Transverse colon (tissue), 4 donors: ENCODE measurements around the genes SLC17A3 and H3C3.

DNA sequence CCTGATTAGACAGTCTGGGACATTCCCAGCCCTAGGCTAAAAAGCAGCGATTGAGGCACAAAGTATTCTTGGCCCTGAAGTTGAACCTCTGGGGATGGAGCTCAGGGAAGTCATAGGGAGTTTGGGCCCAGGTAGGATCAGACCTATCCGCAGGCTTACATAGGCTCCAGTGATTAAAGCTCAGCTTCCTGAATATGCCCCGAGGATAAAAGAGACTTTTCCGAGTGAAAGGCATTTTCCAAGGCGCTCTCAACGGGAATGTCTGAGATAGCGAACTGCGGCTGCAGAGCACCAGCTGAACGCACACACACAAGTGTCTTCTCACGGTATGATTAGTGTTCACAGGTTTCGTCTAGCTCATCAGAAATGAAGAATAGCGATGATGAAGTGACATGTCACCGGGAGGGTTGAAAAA is 717 bp upstream of the CARMIL1 start:
- PRO-cap: no peak
- RAMPAGE, long total RNA, 4 experiments: no peak in any of the 4 experiments

- PRO-cap: no peak
- RAMPAGE, long total RNA, 4 experiments: start-site peak on the plus strand in 1 of 4 experiments, at chr6:25317944-25318075 at its widest, 11 reads per replicate
These were observed 38.7 kb downstream of the CARMIL1 start for GRCh38 chr6:25317809-25318368.

- PRO-cap: no peak
- RAMPAGE, long total RNA, 4 experiments: no peak in any of the 4 experiments
These were observed 64.9 kb downstream of the CARMIL1 start for GRCh38 chr6:25344005-25344619.

DNA sequence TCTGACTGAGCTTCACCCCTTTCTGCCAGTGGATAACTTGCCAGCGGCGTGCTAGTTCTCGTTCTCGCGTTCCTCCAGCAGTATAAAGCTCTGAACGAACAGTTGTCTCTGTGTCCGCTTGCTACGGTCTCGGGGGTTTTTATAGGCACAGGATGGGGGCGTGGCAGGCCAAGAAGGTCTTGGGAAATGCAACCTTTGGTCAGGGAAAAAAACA is 16.2 kb downstream of the H2AC1 start:
- PRO-cap: no peak
- RAMPAGE, long total RNA, 4 experiments: no peak in any of the 4 experiments

DNA sequence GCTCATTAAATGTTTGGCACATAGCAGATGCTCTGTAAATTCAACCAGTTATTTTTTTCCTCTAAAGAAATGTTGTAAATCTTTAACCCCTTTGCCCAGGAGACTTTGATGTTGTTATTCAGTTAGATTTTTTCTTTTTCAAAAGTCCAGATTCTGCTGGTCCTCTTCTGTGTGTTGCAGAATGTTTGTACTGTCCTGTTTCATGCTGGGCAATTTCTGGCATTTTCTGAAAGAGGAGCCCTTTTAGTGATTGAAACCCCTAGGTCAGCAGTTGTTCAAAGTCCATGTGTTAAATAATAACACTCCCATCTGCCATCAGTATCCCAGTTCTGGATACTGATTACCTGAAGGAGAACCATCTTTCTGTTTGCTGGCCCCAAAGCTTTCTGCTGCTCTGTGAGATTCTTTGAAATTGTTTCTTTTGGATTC is 1.3 kb upstream of the SLC17A1 start:
- PRO-cap: no peak
- RAMPAGE, long total RNA, 4 experiments: no peak in any of the 4 experiments

GRCh38 chr6:25873967-25874590 is at the start of gene SLC17A3:
Gene SLC17A3, minus strand, starts transcription at chr6:25874243.
- PRO-cap: no peak
- RAMPAGE, long total RNA, 4 experiments: no peak in any of the 4 experiments

GRCh38 chr6:25987296-25988399 is 25.0 kb downstream of the TRIM38 start:
- PRO-cap: no peak
- RAMPAGE, long total RNA, 4 experiments: no peak in any of the 4 experiments

DNA sequence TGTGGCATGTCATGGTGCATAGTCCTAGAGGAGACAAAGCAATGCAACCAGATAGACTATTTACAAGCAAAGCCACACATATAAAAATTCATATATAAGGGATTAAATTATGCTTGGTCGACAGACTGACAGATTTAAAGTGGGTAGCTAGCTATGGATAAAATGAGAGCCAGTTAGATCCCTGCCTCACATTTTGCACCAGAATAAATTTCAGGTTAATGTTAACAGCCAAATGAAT is 1.1 kb downstream of the H3C2 start:
- PRO-cap: no peak
- RAMPAGE, long total RNA, 4 experiments: no peak in any of the 4 experiments

DNA sequence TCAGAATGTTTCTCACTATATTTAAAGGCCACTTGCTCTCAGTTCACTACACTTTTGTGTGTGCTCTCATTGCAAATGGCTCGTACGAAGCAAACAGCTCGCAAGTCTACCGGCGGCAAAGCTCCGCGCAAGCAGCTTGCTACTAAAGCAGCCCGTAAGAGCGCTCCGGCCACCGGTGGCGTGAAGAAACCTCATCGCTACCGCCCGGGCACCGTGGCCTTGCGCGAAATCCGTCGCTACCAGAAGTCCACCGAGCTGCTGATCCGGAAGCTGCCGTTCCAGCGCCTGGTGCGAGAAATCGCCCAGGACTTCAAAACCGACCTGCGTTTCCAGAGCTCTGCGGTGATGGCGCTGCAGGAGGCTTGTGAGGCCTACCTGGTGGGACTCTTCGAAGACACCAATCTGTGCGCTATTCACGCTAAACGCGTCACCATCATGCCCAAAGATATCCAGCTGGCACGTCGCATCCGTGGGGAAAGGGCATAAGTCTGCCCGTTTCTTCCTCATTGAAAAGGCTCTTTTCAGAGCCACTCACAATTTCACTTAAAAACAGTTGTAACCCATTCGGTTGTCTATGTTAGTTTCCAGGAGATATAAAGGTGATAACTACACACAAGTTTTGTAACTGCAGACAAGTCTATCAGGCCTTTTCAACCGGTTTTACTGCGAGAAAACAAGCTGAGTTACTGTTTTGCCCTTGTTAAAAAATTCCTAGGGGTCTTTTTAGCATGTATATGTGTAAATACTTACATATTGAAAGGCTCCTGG is at the start of gene H3C3:
Gene H3C3 (plus strand): TSS at position 49 of the 768 bp plus-strand sequence.
- PRO-cap: bidirectional peak, plus-strand start at position 51 of the sequence, minus-strand start outside the sequence; unidirectional peak, minus-strand start at position 339 of the sequence
- RAMPAGE, long total RNA, 4 experiments: start-site peak on the plus strand in 1 of 4 experiments, centred at position 51 of the sequence, 457 reads per replicate

DNA sequence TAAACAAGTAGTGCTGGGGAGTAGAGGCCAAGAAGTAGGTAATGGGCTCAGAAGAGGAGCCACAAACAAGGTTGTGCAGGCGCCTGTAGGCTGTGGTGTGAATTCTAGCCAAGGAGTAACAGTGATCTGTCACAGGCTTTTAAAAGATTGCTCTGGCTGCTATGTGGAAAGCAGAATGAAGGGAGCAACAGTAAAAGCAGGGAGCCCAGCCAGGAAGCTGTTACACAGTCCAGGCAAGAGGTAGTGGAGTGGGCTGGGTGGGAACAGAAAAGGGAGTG is 2.0 kb downstream of the HFE start:
- PRO-cap: no peak
- RAMPAGE, long total RNA, 4 experiments: no peak in any of the 4 experiments

- PRO-cap: no peak
- RAMPAGE, long total RNA, 4 experiments: no peak in any of the 4 experiments
These were observed 1.1 kb downstream of the H2BC4 start for GRCh38 chr6:26122766-26122889.

DNA sequence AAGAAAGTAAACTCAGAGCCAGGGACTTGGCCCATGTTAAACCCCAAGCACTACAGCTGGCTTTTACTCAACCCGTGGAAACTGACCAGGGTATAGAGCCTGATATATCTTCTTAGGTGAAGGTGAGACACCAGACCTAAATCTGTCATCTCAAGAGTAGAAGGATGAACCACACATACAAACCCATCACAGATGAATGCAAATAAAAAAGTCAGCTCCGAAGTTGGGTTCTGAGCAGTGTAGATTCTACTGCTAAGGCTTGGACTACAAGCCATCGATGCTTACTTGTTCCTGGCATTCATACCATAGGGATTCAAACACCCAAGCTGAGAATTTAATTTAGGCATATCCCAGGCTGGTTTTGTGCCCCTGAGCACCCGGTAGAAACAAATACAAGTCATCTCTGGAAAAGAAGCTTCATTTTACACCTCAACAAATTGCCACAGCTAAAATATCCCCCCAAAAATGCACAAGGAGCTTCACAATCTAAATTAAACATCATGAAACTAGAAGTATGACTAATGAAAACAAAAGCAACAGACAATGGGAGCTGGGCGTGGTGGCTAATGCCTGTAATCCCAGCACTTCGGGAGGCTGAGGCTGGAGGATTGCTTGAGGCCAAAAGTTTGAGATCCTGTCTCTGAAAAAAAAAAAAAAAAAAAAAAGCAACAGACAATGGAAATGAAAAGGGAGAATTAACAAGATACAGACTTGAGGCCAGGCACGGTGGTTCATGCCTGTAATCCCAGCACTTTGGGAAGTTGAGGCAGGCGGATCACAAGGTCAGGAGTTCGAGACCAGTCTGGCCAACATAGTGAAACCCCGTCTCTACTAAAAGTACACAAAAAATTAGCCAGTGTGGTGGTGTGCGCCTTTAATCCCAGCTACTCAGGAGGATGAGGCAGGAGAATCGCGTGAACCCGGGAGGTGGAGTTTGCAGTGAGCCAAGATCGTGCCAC is 2.2 kb downstream of the H2BC5 start:
- PRO-cap: no peak
- RAMPAGE, long total RNA, 4 experiments: start-site peak on the plus strand in 1 of 4 experiments, centred at position 520 of the sequence, 5 reads per replicate

- PRO-cap: unidirectional peak, minus-strand start at chr6:26183367
- RAMPAGE, long total RNA, 4 experiments: no peak in any of the 4 experiments
These were observed 510 bp upstream of the H2BC6 start for GRCh38 chr6:26182977-26183524.

DNA sequence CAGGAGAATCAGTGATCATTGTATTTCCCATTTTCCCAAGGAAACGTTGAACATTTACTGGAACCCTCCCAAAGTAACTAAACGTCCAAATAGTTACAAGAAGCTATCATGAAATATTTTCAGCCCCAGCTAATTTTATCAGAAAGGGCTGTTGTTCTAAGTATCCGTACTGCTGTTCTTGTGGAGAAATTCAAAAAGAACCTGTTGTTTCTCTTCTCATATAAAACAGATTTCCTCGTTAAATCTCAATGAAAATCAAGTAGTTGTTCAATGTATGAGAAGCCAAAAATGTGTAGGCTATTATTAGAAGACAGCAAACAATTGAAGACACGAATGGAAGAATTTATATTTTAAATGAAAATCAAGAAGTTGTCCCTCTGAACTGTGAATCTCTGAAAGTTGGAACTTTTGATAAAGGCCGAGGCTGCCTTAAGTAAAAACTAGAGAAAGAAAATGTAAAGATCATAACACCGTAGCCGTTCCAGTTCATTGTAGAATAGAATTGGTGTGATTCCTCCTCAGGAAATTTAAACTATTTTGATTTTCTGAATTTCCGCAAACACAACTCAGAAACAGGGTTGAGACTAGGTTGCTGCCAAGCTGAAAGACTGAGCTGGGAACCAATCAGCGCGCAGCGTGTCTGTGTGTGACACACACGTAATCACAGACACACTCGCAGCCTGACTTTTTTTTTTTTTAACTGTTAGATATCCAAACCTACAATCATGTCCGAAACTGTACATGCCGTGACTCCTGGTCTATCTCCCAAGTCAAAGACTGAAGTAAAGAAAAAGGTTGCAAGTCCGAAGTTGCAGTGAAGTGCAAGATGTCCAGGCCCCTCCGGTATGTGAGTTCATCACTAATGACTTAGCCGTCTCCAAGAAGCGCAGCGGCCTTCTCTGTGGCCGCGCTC is 2.0 kb downstream of the H3C4 start:
- PRO-cap: bidirectional peak, plus-strand start at position 726 of the sequence, minus-strand start at position 610 of the sequence
- RAMPAGE, long total RNA, 4 experiments: no peak in any of the 4 experiments

DNA sequence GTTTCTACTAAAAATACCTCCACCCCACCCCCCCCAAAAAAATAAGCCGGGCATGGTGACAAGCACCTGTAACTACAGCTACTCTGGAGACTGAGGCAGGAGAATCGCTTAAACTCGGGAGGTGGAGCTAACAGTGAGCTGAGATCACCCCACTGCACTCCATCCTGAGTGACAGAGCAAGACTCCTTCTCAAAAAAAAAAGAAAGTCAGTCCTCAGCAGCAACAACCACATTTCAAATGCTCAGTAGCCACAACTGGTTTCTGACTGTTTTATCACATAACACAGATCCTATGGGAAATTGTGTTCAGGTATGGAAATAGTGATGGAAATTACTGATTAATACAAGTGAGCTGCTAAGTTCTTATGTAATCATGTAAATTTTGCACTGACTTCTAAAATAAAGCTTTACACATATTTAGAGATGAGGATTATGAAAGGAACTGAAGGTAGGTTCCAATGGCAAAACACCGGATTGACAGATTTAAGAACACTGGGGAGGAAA is 2.3 kb upstream of the H3C6 start:
- PRO-cap: no peak
- RAMPAGE, long total RNA, 4 experiments: no peak in any of the 4 experiments

- PRO-cap: bidirectional peak, plus-strand start at chr6:26223863, minus-strand start at chr6:26223775; bidirectional peak, plus-strand start at chr6:26224236, minus-strand start at chr6:26224018; unidirectional peak, minus-strand start at chr6:26224394
- RAMPAGE, long total RNA, 4 experiments: start-site peak on the plus strand in 4 of 4 experiments, at chr6:26224165-26224239 at its widest, 13 to 195 reads per replicate
These were observed 921 bp upstream of the H3C6 start for GRCh38 chr6:26223650-26224778.

DNA sequence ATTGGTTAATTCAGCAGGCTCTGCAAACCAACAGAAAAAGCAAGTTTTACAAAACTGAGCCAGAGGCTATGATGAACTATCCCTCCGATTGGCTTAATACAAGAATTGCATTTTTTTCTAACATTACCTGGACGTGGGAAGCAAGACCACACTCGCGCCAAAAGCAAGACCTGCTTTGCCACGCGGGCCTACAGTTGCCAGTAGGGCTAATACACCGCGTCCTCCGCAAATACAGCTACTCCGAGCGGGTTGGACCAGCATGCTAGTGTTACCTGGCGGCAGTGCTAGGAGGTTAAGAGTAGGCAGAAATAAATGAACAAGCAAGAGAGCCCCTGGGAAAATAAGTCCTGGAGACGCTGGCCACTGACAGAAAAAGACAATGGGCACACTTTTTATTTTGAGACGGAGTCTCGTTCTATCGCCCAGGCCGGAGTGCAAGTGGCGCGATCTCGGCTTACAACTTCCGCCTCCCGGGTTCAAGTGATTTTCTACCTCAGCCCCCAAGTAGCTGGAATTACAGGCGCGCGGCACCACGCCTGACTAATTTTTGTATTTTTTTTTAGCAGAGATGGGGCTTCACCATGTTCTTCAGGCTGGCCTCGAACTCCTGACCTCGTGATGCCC is 1.7 kb downstream of the H1-3 start:
- PRO-cap: unidirectional peak, plus-strand start at position 51 of the sequence; unidirectional peak, plus-strand start at position 123 of the sequence; unidirectional peak, plus-strand start at position 238 of the sequence
- RAMPAGE, long total RNA, 4 experiments: no peak in any of the 4 experiments

- PRO-cap: bidirectional peak, plus-strand start at chr6:26249965, minus-strand start at chr6:26249773
- RAMPAGE, long total RNA, 4 experiments: no peak in any of the 4 experiments
These were observed 752 bp downstream of the H3C7 start for GRCh38 chr6:26249577-26250189.

- PRO-cap: no peak
- RAMPAGE, long total RNA, 4 experiments: no peak in any of the 4 experiments
These were observed 349 bp upstream of the H3C7 start for GRCh38 chr6:26250831-26251136.

GRCh38 chr6:26284539-26285001 is 764 bp downstream of the H4C8 start:
- PRO-cap: bidirectional peak, plus-strand start at chr6:26284644, minus-strand start at chr6:26284703
- RAMPAGE, long total RNA, 4 experiments: no peak in any of the 4 experiments